H9 (cell line): ENCODE measurements around the genes PTGES2 and DNM1.

GRCh38 chr9:127917615-127918219 lies 876 bp upstream of the ST6GALNAC4 start:
- PRO-cap = no peak

- PRO-cap = no peak
These were observed 14.4 kb upstream of the DPM2 start for GRCh38 chr9:127951898-127952591.

- PRO-cap = no peak
These were observed 40.9 kb downstream of the NAIF1 start for GRCh38 chr9:128026094-128026666.

DNA sequence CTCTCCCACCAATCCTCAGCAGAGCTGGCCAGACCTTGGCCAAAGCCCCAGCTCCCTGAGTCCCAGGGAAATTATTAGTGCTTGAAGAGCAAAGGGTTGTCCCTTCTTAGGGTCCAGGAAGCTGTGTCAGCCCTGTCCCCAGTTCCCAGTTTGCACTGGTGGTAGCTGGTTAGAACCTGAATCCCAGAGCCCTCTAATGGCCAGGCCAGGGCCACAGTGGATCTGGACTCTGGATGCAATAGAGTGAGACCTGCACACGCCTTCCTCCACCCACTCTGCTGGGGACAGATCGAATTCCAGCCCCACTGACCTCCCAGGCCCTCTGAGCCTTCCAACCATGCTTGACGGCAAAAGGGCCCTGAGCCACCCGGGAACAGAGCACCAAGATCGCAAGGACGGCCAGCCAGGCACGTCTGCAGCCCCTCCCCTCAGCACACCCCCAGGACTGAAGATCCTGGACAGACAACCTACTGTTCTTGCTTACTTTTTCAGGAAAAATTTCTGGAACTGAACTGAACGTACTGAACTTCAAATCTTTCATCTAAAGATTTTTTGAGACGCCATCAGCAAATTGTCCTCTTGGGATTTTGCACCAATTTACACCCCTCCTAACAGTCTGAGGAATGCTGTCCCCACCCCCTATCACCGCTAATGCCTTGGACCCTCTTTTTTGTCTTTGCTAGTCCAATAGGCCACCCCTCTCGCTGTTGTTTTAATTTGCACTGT lies 23.6 kb downstream of the NAIF1 start:
- PRO-cap = no peak

GRCh38 chr9:128120184-128121259 lies 7.0 kb downstream of the PTGES2 start:
- PRO-cap = no peak

DNA sequence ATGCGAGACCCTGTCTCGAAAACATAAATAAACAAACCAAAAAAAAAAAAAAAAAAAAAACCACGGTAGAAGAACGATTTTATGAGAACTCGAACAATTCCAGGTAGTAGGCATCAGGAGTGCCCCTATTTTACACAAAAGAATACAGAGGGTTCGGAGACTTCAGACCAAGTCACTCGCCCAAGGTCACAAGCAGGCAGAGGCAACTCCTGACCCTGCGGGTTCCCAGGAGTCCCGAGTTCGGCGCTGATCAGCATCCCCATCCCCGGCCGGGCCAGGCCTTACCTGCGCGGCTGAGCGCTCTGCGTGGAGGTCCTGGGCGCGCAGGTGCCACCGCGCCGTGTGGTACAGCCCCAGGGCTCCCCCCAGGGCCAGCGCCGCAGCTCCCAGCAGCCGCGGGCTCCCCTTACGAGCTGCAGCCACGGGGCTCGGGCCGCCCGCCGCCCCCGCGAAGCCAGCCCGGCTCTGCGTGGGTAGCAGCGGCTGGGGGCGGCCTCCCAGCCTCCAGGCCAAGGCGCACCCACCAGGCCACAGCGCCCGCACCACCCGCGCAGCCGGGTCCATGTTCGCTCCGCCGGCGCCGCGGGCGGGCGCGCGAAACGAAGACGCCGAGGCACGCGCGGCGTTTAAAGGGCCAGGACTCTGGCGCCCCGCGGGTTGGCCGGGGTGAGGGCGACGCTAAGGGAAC lies at the start of gene PTGES2:
TSS of gene PTGES2 (minus strand) at position 576 of the 688 bp plus-strand sequence.
- PRO-cap = unidirectional peak, plus-strand start at position 169 of the sequence; bidirectional peak, plus-strand start at position 310 of the sequence, minus-strand start at position 272 of the sequence; bidirectional peak, plus-strand start at position 655 of the sequence, minus-strand start at position 573 of the sequence

DNA sequence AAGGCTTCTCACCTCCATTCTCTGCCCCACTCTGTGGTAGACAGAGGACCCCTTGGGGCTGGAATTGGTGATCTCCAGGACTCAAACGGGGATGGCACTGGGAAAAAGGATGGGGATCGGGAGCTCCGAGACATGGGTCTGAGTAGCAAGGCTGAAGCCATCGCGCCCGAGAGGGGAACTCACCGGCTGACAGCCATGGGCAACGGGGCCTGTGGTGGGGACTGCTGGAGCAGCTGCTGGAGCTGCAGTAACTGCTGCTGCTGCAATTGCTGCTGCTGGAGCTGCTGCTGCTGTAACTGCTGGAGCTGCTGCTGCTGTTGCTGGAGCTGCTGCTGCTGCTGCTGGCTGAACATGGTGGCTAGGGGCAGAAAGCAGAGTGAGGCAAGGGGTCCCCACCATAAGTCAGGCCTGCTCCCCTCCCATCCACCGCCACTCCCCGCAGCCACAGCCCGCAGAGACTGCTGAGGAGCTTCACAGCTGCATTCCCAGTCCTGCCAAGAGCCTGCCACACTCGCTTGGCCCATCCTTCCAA lies 801 bp downstream of the CIZ1 start:
- PRO-cap = no peak

DNA sequence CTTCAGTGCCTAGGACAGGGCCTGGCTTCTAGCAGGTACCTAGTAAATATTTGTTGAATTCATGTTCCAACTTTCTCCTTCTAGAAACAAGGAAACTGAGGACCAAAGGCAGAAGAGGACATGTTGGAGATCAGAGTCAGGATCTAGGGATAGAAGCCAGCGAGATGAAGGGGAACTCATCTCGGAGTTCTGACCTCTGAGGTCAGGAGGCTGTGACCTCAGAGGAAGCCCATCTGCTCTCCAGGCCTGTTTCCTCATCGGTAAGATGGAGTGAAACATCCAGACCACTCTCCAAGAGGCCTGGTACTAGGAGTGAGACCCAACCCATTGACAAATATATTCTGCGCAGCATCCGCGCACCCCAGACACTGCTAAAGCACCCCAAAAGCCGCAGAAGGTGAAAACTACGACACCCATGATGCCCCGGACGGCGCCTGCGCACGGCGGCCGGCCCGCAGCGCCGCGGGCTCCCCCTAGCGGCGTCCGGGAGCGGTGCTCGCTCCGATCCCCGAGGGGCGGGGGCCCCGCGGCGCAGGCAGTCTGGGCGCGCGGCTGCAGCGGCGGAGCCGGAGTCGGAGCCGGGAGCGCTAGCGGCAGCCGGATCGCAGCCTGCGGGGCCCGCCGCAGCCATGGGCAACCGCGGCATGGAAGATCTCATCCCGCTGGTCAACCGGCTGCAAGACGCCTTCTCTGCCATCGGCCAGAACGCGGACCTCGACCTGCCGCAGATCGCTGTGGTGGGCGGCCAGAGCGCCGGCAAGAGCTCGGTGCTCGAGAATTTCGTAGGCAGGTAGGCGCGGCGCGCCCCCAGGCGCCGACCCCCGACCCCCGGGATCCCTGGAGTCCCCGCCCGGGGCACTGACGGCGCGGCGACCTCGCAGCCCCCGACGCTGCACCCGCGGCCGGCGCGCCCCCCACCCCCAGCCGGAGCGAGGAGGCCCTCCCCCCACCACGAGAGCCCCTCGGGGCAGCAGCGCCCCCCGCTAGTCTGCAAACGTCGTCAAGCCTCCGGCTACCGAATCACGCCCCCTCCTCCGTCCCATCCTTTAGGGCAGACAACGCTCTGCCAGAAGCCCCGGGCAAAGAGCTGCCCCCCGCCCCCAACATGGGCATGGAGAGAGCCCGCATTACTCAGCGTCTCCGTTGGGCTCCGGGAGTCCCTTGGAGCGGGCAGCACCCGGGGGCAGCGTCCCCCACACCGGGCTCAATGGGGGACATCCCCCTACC lies at the start of gene DNM1:
TSS of gene DNM1 (plus strand) at position 538 of the 1,227 bp plus-strand sequence.
- PRO-cap = bidirectional peak, plus-strand start at position 569 of the sequence, minus-strand start at position 405 of the sequence; unidirectional peak, plus-strand start at position 725 of the sequence; bidirectional peak, plus-strand start at position 1,127 of the sequence, minus-strand start at position 860 of the sequence

DNA sequence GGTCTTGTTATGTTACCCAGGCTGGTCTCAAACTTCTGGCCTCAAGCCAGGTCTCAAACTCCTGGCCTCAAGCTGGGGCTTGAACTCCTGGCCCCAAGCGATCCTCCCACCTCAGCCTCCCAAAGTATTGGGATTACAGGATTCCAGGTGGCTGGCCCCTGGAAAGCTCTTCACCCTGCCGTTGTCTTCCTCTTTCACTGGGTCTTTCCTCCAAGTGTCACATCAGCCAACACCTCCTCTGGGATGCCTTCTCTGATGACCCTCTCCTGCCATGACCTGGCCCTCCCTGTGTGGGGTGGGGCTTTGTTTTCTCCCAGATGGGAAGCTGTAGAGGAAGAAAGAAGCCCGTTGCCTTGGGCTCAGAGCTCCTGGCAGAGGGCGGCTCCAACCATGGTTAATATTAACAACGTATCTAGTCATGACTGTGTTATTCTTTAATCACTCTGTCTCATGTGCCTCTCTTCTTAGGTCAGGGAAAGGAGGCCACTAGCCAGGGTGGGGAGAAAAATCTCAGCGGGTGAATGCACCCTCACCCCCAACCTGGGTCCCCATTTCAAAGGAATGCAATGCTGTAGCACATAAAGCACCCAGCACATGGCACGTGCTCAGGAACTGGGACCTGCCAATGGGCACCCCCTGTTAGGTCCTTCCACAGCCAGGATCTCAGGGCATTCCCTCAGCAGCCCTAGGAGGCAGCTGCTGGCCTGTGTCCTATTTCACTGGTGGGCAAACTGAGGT lies 8.5 kb downstream of the DNM1 start:
- PRO-cap = no peak

- PRO-cap = no peak
These were observed 11.5 kb downstream of the DNM1 start for GRCh38 chr9:128214364-128215360.

- PRO-cap = no peak
These were observed 32.3 kb downstream of the GOLGA2 start for GRCh38 chr9:128243164-128244242.

DNA sequence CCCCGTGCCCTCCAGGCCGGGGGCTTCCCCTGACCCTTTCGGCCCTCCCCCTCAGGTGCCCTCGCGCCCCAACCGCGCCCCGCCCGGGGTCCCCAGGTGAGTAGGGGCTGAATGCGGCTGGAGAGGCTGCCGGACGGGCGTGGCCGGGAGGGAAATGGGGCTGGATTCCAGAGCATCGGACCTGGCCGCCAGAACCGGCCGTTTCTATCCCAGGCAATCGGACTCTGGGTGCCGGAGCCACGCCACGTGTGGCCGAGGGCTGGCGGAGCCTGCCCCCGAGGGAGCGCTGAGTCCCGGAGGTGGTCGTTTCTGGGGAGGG lies 25.0 kb downstream of the GOLGA2 start:
- PRO-cap = bidirectional peak, plus-strand start at position 216 of the sequence, minus-strand start at position 226 of the sequence

DNA sequence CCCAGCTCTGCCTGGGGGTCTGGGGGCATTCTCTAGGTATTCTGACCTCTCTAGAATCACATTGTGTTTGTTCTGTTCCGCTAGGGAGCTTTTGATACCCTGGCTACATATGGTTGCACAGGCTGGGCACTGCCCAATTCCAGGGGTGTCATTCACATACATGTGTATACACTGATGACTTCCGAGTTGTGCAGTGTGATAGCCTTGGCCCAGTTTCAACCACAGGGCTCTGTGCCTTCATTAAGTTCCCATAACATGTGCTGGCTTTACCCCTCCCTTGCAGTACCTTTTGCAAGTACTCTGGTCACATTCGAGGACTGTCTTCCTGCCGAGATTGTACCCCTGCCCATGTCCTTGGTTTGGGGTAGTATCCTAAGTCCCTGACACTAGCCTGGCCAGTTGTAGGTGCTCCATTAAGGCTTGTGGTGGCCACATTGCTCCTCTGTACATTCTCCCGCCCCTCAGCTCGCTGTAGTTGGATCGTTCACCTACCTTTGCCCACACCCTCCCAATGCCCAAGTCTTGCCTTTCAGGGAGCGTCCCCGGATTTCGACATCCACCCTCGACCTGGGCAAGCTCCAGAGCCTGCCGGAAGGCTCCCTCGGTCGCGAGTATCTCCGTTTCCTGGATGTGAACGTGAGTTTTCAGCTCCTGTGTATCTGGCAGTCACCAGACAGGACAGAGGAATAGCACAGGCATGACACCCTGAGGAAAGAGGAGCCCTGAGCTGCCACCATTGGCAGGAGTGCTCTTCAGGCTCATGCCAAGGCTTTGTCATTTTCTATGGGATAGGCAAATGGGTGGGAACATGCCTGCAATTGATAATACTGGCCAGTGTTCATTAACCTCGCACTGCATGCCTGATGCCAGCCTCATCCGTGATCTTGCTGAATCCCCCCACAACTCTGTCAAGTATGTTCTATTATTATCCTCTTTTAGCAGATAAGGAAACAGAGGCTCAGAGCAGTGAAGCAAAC lies 2.9 kb downstream of the COQ4 start:
- PRO-cap = no peak

DNA sequence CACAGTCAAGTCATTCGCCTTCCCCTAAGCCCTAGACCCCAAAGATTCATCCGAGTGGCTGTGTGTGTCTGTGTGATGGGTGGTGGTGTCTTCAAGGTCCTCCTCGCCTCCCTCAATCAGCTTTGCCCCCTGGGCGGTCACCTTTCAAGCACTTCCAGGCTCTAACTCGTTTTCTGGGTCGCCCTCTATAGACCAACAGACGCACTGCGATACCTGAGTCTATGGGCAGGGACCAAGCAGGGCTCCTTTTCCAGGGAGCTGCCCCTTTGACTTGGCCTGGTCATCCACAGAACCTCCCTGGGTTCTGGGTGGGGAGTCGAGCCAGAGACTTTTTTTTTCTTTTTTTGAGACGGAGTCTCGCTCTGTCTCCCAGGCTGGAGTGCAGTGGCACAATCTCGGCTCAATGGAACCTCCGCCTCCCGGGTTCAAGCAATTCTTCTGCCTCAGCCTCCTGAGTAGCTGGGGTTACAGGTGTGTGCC lies 1.1 kb downstream of the SLC27A4 start:
- PRO-cap = unidirectional peak, minus-strand start at position 118 of the sequence

- PRO-cap = bidirectional peak, plus-strand start at chr9:128428930, minus-strand start at chr9:128428790
These were observed 8.2 kb downstream of the CERCAM start for GRCh38 chr9:128428559-128429513.

DNA sequence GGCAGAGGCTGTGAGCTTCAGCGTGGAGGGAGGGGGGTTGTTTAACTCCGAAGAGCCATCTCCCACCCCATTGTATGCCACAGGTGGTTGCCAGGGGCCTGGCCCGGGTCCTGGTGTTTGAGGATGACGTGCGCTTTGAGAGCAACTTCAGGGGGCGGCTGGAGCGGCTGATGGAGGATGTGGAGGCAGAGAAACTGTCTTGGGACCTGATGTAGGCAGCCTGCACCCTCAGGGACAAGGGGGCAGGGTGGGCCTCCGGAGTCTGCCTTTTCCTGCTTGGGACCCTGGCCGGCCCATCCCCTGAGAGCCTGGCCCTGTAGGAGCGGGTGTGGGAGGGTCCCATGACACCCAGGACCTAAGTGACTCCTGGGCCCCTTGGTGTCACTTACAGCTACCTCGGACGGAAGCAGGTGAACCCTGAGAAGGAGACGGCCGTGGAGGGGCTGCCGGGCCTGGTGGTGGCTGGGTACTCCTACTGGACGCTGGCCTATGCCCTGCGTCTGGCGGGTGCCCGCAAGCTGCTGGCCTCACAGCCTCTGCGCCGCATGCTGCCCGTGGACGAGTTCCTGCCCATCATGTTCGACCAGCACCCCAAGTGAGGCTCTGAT lies 13.5 kb downstream of the CERCAM start:
- PRO-cap = no peak

DNA sequence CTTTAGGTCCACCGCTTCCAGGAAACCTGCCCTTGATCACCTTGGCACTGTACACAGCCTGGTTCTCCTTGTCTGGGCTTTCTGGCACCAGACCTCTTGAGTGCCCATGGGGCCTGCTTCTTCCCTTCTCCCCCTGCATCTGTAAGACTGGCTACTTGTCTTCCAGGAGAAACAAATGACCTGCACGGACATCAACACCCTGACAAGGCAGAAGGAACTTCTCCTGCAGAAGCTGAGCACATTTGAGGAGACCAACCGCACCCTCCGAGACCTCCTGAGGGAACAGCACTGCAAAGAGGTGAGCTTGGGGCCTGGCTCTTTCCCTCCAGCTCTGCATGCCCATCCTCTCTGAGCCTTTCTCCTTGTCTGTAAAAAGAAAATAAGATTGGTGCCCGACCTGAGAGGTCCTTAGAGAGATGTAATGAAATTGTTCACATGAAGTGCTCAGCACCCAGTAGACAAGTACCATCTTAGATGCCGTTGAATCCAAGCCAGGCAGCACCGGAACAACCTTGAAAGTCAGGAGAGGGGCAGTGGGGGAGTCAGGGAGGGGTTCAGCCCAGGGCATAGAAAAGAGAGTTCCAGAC lies 17.7 kb downstream of the ODF2 start:
- PRO-cap = no peak

GRCh38 chr9:128577948-128578339 lies 25.6 kb downstream of the SPTAN1 start:
- PRO-cap = no peak

- PRO-cap = no peak
These were observed 28.4 kb downstream of the SPTAN1 start for GRCh38 chr9:128580847-128581191.

- PRO-cap = no peak
These were observed 21.7 kb downstream of the DYNC2I2 start for GRCh38 chr9:128634818-128635394.